HCT116 (cell line): Measurements from ENCODE around the genes GRIA4, ELMOD1, ACAT1, C11orf65 and ZC3H12C.

DNA sequence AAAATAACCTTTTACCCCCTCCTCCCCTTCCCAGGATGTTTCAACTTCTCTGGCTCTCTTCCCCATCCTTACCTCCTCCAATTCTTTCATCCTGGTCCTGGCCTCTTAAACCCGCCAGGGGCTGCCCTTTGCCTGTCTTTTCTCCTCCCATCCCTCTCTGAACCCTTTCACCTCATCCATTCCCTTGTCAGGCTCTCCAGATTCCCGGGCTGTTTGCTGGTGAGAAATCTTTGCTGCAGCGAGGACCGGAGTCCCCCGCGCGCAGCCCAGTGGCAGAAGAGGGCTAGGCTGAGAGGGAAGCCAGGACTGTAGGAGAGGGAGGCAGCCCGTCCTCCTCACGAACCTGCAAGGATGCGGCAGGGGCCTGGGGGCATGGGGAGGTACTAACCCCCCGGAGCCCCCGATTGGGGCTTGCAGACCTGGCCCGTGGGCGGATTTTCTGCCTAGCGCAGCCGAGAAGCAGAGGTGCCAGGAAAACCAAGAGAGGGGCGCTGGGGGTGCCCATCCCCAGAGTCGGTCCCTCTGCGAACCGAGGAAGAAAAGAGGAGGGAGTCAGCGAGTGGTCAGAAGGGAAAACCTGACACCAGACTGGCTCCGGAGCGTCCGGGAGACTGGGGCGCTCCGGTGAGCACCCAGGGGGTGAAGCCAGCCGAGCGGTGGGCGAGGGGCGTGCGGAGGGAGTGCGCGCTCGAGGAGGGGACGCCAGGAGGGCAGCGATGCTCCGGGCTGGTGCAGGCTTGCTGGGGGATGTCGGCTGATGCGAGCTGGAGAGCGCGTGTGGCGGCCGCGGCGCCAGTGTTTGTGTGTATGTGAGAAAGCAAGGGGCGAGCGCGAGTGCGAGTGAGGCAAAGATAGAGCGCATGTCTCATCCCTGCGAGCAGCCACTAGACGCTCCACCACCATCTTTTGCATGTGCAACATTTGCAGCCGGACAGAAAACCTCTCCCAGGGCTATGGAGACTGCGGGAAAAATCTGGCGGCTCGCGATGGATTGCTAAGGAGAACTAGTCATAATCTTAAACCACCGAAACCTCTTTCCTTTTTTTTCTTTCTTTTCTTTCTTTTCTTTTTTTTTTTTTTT is at the start of gene GRIA4:
Gene GRIA4 (plus strand): TSS at position 269 of the 1,081 bp plus-strand sequence.
- RRBS, result 88% methylated on average over 8 of the region's 58 CpGs

- RRBS, result no CpG with 5 or more reads among the region's 2 CpGs
Measured at GRCh38 chr11:105612808-105613055, 2.9 kb downstream of the GRIA4 start.

GRCh38 chr11:107017036-107018257 is 829 bp downstream of the GUCY1A2 start:
- RRBS, result 93% methylated on average over 33 of the region's 93 CpGs

DNA sequence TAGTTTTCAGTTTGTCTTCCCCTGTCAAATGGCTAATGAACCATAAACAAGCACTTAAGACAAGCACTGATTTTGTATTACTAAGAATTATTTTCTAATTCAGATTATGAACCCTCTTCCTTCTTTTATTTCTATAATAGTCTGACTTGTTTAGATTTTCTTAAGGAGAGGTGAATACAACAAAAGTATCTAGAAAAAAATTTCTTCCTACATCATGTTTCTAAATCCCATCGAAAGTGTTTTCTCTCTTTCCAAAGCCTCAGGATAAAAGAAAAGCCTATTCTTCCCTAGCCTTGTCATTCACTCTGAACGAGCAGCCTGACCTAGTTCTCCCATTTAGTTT is 209.0 kb upstream of the GUCY1A2 start:
- RRBS, result no CpG with 5 or more reads among the region's 2 CpGs

GRCh38 chr11:107403656-107404357 is 53.8 kb downstream of the CWF19L2 start:
- RRBS, result no CpG with 5 or more reads among the region's 13 CpGs

DNA sequence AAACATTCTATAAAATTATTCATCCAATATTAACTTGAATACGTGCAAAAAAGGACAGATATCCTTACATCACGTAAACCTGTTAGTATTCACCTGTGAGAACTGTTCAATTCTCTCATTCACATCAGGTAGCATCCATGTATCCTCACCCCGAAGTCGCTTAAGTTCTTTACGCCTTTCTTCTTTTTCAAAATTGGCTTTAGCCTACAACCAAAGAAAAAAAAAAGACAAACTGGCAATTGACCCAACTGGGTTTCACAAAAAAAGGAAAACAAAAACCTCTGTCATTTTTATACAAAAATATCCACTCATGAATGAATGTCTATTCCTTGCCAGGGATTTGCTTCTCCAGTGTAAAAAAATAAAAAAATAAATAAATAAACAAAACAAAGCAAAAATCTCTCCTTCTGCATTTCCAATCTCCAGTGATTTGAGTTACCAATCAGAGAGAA is 2.0 kb downstream of the CWF19L2 start:
- RRBS, result no CpG with 5 or more reads among the region's 5 CpGs

- RRBS, result 30% methylated on average over 43 of the region's 72 CpGs
Measured at GRCh38 chr11:107590862-107591601, at the start of gene ELMOD1. Gene ELMOD1, plus strand, starts transcription at chr11:107591147.

GRCh38 chr11:107928781-107929190 is 538 bp downstream of the RAB39A start:
- RRBS, result 95% methylated on average over 12 of the region's 29 CpGs

DNA sequence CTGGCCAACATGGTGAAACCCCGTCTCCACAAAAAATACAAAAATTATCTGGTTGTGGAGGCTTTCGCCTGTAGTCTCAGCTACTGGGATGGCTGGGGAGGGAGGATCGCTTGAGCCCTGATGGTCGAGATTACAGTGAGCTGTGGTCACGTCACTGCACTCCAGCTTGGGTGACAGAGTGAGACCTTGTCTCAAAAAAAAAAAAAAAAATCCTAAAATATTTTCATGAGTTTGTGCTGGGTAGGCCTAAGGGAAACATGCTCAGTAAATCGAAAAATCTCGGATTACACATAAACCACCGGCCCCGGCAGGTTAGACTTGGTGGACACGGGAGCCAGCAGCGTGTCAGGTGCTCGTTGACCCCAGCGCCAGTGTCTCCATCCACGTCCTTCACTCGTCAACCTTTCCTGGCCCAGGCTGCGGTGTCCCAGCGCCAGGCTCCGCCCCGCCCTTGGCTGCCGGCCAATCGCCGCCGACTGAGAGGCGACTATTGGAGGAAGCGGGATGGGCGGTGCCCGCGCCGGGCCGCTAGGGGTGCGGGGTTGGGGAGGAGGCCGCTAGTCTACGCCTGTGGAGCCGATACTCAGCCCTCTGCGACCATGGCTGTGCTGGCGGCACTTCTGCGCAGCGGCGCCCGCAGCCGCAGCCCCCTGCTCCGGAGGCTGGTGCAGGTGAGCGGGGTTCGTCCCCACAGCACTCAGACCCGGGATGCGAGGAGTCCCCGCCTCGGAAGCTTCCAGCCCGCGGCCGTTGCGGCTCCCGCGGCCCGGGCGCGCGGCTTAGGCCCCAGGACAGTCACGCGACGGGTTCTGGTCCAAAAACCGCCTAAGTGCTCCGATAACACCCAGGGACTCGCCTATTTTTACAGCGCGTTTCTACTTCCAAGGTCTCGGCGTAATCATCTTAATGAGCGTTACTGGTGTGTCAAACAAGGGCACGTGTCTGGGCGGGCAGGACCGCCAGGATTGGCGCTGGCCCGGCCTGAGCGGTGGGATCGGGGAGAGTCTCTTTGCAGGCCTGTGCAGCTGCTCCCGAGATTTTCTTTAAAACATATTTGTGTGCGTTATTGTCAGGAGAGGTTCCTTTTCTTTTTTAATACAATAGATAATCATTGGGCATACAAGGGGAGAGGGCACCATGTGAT is at the start of gene ACAT1:
Gene ACAT1 (plus strand): TSS at position 560 of the 1,144 bp plus-strand sequence.
- RRBS, result 1% methylated on average over 24 of the region's 78 CpGs

DNA sequence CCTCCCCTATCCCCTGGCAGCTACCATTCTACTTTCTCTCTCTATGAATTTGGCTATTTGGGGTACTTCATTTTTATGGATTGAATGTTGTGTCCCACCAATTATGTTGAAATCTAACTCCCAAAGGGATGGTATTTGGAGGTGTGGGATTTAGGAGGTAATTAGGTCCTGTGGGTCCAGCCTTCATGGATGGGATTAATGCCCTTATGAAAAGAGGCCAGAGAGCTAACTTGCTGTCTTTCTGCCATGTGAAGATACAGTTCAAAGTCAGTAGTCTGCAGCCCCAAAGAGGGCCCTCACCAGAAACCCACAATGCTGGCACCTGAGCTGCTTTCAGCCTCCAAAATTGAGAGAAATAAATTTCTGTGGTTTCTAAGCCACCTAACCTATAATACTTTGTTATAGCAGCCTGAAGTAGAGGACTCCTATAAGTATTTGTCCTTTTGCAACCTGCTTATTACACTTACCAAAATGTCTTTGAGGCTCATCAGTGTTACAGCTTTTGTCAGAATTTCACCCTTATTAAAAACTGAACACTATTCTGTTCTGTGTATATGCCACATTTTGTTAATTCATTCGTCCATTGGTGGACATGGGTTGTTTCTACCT is 16.2 kb downstream of the ATM start:
- RRBS, result no CpG with 5 or more reads among the region's 1 CpG

GRCh38 chr11:108340936-108341422 is 118.1 kb downstream of the ATM start:
- RRBS, result no CpG with 5 or more reads among the region's 1 CpG

GRCh38 chr11:108466598-108467745 is at the start of gene C11orf65:
Gene C11orf65, minus strand, starts transcription at chr11:108467529.
- RRBS, result 3% methylated on average over 5 of the region's 46 CpGs

GRCh38 chr11:108923478-108923825 is 258.6 kb downstream of the DDX10 start:
- RRBS, result no CpG with 5 or more reads among the region's 1 CpG

- RRBS, result no CpG with 5 or more reads among the region's 14 CpGs
Measured at GRCh38 chr11:110091813-110092441, 1.3 kb upstream of the ZC3H12C start.

DNA sequence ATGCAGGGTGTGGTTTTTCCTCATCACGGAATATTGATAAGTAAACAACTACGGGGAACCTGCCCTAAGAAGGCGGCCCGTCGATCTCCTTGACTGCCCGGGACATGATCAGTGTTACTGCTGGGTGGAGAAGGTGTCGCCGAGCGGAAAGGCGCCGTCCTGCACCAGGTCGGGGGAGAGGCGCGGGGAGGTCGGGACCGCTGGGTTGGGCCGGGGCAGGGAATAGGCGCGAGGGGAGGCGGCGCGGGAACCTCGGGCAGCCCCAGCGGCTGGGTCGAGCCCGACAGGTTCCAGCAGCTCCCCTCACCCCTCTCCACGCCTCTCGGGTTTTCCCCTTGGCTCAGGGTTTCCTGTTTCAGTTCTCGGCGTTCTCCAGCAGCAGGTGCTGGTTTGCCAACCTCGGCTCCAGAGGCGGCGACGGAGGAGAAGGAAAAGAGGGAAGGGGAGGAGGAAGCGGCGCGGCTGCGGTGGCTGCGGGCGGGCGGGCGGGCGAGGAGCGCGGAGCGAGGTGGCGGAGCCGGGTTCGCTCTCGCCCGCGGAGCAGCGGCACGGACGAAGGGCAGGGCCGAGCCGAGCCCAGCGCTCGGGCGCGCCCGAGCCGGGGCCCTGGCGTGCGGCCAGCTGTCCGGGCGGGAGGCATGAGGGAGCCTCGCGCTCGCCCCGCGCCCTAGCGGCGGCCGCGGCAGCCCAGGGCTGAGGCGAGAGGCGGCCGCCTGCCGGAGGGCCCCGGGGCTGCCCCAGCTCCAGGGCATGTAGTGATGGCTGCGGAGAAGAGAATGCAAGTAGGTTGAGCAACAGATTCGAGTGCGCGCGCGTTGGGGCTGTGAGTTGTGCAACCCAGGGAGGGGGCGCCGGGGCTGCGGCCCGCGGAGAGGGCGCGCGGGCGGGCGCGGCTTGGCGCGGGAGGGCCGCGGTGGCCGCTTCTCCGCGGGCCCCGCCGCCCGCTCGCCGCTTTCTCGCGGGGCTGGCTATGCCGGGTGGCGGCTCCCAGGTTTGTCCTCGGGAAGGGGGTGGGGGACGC is at the start of gene ZC3H12C:
Gene ZC3H12C (plus strand): TSS at position 951 of the 1,021 bp plus-strand sequence.
- RRBS, result 2% methylated on average over 25 of the region's 116 CpGs

GRCh38 chr11:110127929-110128604 is 34.9 kb downstream of the ZC3H12C start:
- RRBS, result no CpG with 5 or more reads among the region's 3 CpGs

- RRBS, result no CpG with 5 or more reads among the region's 2 CpGs
Measured at GRCh38 chr11:110272344-110272676, 24.1 kb downstream of the RDX start.

- RRBS, result no CpG with 5 or more reads among the region's 3 CpGs
Measured at GRCh38 chr11:110294544-110294743, 2.0 kb downstream of the RDX start.

DNA sequence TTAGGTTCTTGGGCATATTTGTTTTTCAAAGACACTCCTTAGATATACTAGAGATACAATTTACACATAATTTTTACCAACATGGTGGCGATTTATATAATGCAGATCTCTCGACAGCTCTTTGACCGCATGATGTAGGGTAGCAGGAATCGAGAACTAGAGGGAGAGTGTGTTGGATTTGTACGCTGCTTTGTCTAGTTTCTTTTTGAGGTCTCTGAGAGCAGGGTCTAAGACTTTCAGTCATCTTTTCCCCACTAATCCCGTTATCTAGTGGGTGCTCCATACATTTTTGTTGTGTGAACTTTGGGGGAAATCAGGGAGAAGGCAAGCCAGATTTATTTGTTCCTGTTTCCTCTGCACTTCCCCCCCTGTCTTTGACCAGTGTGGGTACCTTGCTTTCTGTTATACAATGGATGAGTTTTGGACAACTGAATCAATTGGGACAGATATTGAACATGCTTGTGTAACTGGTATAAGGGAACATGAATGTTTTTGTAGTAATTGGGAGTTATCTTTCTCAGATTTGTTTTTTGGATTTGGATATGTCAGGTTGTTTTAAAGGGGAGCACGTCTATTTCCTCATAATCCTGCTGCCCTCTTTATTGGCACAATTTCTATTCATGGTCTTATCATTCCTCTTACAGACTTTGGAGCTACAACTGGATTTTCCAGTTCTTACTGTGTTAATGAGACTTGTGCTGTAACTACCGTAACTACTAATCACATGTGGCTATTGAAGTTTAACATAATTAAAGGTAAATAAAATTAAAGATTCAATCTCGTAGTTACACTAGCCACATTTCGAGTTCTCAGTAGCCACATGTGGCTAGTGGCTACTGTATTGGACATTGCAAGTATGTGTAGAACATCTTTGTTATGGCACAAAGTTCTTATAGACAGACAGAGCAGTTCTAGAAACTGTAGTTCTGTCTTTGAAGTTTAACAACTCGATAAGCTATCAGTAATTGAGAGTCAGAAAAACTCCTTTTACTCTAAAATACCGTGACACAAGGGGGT is 1.8 kb downstream of the FDX1 start:
- RRBS, result no CpG with 5 or more reads among the region's 12 CpGs

DNA sequence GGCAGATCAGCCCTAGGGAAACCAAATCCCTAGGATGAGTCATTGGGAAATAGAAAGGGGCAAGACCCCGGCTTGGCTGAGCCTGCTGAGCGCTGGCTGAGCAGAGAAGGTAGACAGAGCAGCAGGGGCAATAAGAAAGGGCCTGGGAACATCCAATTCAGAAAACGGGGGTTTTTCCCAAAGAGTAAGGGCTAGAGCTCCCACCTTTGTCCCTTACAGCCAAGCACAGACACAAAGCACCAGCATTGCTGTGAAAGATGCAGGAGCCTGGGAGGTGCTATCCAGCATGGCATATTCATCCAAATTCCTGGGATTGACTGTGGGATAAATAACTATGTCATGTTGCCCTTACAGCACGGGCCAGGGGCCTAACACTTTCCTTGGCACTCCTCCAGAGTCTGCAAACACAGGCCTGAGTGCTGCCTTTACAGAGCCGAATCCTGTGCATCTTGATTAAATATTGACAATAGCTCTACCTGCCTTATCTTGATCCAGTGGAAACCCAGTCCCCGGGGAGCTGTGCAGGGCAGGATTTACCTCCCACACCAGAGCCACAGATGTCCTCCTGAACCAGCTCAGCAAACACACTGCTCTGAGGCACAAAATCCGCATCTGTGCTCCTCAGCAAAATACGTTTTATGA is 36.2 kb downstream of the POU2AF3 start:
- RRBS, result no CpG with 5 or more reads among the region's 8 CpGs